GM19240 (cell line): ENCODE measurements around the gene BMP2K.

DNA sequence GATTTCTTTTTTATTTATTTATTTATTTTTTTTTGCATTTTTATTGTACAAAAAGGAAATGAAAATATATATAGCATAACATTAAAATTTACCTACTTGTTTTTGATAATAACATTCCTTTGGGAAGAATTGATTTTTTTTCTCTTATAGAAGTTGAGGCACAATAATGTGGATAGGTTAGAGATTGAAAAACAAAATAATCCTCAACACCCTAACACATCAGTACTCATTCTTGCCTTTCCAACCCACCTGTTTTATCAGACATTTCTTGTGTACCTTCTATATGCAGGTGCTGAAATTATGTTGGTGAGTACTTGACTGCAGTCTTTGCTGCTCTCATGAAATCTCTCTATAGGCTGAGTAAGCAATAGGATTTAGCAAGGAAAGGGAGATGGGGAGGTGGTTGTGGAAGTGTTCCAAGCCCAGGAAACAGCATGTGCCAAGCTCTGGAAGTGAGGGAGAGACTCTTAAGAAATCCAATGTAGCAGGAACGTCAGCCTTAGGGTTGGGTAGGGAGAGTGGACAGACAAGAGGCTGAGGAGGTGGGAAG, 5.5 kb downstream of the SEPTIN11 start:
- RRBS = no CpG with 5 or more reads among the region's 1 CpG

GRCh38 chr4:77020220-77020796, 55.5 kb downstream of the CCNI start:
- RRBS = no CpG with 5 or more reads among the region's 12 CpGs

GRCh38 chr4:77046754-77047345, 28.9 kb downstream of the CCNI start:
- RRBS = no CpG with 5 or more reads among the region's 2 CpGs

GRCh38 chr4:77048357-77048619, 27.5 kb downstream of the CCNI start:
- RRBS = no CpG with 5 or more reads among the region's 3 CpGs

DNA sequence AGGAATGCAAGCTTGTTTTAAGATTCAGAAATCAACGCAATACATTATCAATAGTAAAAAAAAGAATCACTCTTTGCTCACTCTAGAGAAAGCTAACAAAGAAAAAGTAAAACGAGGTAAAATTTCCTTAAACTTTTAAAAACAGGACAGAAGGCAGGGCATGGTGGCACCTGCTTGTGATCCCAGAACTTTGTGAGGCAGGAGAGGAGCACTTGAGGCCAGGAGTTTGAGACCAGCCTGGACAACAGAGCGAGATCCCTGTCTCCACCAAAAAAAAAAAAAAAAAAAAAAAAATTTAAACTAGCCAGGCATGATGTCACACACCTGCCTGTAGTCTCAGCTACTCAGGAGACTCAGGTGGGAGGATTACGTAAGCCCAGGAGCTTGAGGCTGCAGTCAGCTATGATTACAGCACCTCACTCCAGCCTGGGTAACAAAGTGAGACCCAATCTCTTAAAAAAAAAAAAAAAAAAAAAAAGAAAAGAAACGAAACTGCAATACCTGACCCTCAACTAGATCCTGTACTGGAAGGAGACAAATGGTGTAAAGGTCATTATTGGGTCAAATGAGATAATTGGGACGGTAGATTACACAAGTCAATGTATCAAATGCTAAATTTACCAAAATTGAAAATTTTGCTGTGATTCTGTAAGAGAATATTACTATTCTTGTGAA, 3.5 kb downstream of the CCNI start:
- RRBS = no CpG with 5 or more reads among the region's 6 CpGs

DNA sequence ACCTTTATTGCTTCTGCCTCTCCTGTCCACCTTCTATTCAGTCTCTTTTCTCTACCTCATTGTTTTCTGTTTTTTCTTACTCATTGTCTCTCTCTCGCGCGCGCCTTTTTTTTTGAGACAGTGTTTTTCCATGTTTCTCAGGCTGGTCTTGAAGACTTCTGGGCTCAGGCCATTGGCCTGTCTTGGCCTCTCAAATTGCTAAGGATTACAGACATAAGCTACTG, 21.8 kb upstream of the CCNG2 start:
- RRBS = no CpG with 5 or more reads among the region's 4 CpGs

DNA sequence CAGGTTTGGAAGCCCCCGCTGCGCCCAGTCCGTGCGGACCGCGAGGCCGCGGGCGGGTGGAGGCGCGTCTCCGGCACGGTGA, 263 bp downstream of the CCNG2 start:
- RRBS = 0% methylated on average over 8 of the region's 13 CpGs

GRCh38 chr4:77708240-77708654, 102.6 kb downstream of the CXCL13 start:
- RRBS = no CpG with 5 or more reads among the region's 10 CpGs

- RRBS = 1% methylated on average over 53 of the region's 100 CpGs
Measured at GRCh38 chr4:77819546-77820331, 571 bp upstream of the CNOT6L start.

DNA sequence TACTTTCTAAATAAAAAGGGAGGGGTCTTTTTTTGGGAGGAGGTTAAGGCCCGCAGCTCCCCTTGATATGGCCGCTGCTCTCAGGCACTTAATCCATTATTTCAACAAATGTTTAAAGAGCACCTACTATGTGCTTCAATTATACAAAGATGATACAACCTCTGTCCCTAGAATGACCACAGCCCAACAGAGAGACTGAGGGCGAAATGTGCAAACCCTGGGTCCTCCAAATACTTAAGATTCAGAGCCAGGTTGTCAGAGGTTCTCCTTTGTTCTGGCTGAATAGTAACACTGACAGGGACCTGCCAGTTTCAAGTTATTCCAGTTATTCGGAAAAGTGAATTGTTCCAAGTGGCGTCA, 1.4 kb upstream of the FRAS1 start:
- RRBS = no CpG with 5 or more reads among the region's 5 CpGs

DNA sequence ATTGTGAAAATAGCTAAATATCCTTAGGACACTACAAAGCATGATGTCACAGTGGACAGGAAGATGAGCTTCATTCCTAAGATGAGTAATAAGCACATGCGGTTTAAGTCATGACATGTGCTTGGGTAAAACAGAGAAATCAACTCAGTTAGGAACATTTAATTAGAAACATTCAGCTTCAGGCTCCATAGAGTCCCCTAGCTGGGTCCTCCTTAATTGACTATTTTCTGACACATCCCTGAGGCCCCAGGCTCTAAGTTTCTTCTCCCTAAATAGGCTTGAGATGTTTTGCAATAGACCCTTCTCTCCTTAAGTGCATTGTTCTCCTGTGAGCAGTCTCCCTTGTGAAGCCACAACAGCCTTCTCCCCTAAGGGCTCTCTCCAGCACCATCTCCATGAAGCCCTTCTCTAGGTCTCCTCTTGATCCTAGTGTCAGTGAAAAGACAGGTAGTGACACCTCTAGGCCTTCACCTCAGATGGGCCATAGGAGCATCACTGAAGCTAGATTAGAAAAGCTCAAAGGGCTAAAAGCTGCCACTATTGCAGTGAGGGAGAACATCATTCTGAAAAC, 70.3 kb upstream of the ANXA3 start:
- RRBS = no CpG with 5 or more reads among the region's 1 CpG

DNA sequence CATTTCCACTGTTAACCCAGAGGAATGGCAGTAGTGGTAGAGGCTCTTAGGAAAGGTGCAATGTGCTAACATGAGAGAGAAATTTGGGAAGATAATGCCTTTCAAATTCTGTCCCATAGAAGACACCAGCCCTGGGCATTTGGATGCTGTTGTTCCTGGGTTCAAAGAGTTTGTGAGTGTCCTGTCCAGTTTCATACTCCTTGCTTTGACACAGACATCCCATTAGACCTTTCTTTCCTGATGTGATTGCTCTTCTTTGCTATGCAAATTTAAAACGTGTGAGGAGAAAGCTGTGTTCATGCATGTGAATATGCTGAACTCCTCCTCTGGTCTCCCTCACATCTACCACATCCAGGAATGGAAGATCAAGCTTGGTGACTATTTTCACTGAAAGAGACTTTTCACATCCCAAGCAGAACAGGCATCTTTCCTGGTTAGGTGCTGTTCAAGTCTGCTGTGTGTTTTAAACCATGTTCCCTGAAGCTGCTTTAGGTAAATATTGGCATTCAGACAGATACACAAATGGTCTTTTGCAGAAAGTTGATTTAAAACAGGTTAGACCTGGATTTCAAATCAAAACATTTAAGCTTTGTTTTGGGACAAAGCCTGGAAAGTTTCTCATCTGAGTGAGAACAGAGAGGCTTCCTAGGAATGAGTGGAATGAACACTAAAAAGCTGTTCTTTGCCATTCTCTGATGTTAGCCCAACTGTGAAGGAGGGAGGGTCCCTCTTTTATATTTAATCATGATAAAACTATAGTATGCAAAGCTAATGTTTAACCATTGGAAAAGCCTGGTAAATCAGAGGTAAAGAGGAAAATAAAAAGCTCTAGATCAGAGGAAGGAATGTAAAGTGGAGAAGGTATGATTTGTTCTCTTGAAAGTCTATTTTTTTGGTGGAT, 10.0 kb downstream of the ANXA3 start:
- RRBS = no CpG with 5 or more reads among the region's 1 CpG

- RRBS = 3% methylated on average over 47 of the region's 106 CpGs
Measured at GRCh38 chr4:78776165-78777287, at the start of gene BMP2K. Gene BMP2K (plus strand): TSS chr4:78776350.

DNA sequence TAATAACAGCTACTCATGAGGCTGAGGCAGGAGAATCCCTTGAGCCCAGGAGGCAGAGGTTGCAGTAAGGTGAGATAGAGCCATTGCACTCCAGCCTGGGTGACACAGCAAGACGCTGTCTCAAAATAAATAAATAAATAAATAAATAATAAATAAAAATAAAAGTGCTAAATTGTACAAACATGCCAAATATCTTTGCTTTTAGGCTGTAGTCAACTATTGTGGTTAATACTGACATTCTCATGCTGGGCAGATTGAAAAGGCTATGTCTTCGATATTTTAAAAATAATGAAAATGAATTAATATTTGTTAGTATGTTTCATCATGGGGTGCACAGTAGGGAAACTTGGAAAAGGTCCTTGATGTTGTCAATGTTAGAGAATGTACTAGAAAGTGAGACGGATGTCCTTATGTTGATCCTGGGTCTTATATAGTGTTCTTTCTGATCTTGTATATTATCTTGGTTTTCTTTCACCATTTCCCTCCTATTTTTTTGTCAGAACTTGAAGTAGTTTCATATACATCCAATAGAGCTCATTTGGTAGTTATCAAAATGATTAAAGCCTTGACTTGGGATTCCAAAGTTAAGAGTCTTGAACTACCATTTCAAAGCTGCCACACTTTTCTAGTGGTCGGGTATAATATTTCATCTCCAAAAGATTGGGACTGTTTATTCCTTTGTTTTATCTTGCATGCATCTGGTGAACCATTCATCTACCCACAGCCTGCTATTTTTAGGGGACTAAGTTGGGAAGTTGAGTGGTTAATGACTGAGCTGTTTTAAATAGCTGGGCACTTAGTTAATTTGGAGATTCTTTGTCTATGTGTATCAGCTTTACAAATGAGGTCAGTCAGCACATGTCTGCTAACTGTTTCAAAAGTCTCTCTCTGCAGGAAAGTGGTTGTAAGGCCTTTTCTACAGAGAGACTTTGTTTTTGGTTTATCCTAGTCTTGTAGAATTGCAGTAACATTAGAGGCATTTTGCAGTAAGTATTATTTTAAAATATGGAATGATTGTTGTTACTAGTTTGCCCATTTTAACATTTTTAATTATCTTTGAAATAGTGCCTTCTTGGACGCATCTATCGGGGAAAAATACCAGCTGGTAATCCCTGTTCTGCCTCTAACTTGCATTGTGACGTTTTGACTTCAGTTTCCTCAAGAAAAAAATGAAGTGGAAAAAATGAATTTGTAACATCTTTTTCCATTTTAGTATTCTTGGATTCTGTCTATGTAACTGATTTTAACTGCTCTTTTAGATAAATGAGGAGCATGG, 8.0 kb downstream of the BMP2K start:
- RRBS = no CpG with 5 or more reads among the region's 7 CpGs

DNA sequence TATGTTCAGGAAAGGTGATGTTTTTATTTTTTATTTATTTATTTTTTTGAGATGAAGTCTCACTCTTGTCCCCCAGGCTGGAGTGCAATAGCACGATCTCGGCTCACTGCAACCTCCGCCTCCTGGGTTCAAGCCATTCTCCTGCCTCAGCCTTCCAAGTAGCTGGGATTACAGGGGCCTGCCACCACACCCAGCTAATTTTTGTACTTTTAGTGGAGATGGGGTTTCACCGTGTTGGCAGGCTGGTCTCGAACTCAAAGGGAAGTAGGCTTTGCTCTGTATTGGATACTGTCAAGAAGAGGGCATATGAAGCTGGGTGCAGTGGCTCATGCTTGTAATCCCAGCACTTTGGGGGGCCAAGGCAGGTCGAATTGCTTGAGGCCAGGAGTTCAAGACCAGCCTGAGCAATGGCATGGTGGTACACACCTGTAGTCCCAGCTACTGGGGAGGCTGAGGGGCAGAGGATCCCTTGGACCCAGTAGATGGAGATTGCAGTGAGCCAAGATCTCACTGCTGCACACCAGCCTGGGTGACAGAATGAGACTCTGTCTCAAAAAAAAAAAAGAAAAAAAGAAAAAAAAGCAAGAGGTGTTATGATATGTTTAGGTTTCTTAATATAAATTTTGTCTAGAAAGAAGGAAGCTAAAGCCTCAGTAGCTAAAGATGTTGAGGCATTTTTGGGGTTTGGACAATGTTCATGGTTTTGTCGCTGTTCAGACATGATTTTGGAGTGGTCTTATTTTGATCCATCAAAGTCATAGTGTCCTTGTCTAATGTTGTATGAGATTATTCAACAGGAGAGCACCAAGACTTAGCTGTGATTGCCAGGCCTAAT, 72.4 kb downstream of the PAQR3 start:
- RRBS = no CpG with 5 or more reads among the region's 7 CpGs

DNA sequence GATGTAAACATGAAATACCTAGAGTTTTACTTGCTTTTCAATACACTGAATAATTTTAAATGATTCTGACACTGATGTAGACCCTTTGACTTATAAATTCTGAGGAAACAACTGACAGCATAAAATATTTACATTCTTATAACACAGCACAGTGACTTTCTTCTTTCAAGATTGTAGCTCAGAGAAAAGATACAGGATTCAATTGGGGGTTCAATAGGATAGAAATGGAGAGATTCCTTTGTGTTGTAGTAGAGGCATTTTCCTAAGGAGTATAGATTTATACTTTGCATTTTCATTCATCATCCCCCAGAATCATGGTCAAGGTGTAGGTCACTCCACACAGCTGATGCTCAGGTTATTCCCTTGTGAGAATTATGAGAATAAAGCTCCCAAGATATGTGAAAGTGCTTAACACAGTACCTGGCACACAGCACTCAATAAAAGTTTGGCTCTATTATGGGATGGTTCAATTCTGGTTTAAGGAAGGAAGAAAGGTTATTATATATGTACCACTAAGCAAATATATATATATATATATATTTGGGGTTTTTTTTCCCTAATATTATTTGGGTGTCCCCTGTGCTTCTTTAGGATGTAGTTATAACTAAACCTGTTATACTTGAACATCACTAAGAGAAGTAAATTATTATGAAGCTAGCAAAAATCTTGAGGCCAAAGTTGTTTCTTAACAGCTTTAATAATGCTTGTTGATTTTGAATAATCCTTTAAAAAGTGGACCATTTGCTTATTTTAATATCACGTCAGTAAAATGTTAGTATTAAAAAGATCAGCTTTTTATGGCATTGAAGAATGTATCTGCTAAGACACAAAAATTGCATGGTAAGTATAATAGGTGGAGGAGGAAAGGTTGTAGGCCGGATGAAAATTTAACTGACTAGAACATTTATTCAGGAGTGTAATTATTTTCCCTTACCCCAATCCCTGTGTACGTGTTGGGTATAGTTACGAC, 24.8 kb downstream of the PAQR3 start:
- RRBS = 100% methylated on average over 2 of the region's 4 CpGs

GRCh38 chr4:78962494-78963060, 23.3 kb upstream of the PAQR3 start:
- RRBS = no CpG with 5 or more reads among the region's 2 CpGs

DNA sequence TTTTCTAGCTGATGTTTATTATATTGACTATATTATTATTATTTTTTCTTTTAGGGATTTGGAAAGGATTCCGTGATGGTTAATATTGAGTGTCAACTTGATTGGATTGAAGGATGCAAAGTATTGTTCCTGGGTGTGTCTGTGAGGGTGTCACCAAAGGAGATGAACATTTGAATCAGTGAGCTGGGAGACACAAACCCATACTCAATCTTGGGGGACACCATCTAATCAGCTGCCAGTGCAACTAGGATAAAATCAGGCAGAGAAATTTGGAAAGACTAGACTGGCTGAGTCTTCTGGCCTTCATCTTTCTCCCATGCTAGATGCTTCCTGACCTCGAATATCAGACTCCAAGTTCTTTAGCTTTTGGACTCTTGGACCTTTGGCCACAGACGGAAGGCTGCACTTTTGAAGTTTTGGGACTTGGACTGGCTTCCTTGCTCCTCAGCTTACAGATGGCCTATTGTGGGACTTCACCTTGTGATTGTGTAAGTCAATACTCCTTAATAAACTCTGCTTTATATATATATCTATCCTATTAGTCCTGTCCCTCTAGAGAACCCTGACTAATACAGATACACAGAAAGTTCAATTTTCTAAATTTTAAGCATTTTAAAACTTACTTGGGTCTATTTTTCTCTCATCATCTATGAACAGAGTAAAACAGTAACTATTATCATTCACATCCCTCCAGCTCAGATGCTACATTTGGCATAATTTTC, 85.2 kb upstream of the GK2 start:
- RRBS = no CpG with 5 or more reads among the region's 3 CpGs

- RRBS = no CpG with 5 or more reads among the region's 7 CpGs
Measured at GRCh38 chr4:79937579-79937810, 135.5 kb downstream of the ANTXR2 start.

GRCh38 chr4:80058480-80059199, 14.4 kb downstream of the ANTXR2 start:
- RRBS = no CpG with 5 or more reads among the region's 4 CpGs